SK-N-SH (cell line): Measurements from ENCODE around the genes CIAPIN1 and CDH8.

DNA sequence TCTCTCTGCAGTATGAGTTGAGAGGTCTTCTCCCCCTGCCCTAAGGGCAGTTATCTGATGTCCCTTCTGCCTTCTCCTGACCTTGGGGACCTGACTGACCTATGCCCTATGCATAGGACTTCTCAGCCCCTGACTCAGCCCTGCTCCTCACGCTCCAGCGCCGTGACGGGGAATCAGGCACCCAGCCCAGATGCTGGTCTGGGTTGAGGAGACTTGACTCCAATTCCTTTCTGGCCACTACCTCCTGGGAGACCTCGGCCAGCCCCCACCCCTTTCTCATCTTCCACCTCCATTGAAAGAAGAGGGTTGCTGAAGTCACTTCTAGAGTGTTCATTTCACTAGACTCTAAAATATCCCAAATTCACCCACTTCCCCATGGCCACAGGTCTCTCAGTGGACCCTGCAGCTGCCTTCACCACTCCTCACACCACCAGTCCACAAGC lies 45.6 kb downstream of the CPNE2 start:
- RRBS: no CpG with 5 or more reads among the region's 5 CpGs
CAGE:
- cytosol, long polyA plus RNA: no peak
- long polyA plus RNA: no peak
- nucleus, long polyA plus RNA: no peak

DNA sequence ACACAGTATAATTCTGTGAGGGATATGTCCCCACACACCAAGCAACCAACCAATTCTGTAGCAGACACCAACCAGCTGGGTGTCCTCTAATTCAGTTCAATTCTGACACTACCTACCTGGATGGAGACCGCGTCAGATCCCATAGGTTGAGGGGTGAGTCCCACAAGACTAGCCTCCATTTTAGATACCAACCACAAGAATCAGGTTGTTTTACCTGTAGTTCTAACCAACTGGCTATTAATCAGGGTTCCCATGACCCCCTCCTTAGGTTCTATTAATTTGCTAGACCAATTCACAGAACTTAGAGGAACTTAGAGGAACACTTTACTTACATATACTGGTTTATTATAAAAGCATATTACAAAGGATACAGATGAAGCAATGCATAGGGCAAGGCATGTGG lies 4.4 kb downstream of the PSME3IP1 start:
- RRBS: no CpG with 5 or more reads among the region's 2 CpGs
CAGE:
- cytosol, long polyA plus RNA: no peak
- long polyA plus RNA: no peak
- nucleus, long polyA plus RNA: no peak

DNA sequence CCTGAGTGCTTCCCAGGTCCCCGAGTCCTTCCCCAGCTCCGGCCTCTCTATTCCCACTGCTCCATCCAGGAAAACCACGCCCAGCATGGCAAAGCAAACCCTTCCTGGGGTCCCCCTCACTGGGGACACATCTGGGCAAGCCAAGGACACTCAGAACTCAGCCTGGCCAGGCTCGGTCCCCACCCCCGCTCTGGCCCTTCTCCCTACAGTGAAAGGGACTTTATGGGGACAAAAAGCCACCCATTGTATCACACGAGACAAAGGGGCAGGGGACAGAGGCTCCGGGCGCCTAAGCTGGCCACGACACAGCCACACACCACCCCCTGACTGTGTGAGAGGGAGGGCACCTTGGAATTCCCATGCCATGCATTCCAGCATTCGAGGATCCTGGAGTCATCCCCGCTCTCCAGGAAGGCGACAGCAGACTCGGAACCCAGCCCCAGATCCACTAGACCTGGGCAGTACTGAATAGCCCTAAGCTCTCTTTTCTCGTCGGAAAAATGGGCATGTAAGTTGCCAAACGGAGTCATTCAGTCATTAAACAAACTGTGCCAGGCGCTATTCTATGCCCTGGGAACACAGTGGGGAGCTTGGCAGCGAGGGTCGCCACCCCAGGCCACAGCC lies 14.0 kb downstream of the PLLP start:
- RRBS: no CpG with 5 or more reads among the region's 19 CpGs
CAGE:
- cytosol, long polyA plus RNA: no peak
- long polyA plus RNA: no peak
- nucleus, long polyA plus RNA: no peak

- RRBS: no CpG with 5 or more reads among the region's 5 CpGs
CAGE:
- cytosol, long polyA plus RNA: no peak
- long polyA plus RNA: no peak
- nucleus, long polyA plus RNA: no peak
These were observed 19.7 kb upstream of the PLLP start for GRCh38 chr16:57304011-57304656.

- RRBS: no CpG with 5 or more reads among the region's 3 CpGs
CAGE:
- cytosol, long polyA plus RNA: no peak
- long polyA plus RNA: no peak
- nucleus, long polyA plus RNA: no peak
These were observed 13.2 kb downstream of the CIAPIN1 start for GRCh38 chr16:57433786-57434573.

DNA sequence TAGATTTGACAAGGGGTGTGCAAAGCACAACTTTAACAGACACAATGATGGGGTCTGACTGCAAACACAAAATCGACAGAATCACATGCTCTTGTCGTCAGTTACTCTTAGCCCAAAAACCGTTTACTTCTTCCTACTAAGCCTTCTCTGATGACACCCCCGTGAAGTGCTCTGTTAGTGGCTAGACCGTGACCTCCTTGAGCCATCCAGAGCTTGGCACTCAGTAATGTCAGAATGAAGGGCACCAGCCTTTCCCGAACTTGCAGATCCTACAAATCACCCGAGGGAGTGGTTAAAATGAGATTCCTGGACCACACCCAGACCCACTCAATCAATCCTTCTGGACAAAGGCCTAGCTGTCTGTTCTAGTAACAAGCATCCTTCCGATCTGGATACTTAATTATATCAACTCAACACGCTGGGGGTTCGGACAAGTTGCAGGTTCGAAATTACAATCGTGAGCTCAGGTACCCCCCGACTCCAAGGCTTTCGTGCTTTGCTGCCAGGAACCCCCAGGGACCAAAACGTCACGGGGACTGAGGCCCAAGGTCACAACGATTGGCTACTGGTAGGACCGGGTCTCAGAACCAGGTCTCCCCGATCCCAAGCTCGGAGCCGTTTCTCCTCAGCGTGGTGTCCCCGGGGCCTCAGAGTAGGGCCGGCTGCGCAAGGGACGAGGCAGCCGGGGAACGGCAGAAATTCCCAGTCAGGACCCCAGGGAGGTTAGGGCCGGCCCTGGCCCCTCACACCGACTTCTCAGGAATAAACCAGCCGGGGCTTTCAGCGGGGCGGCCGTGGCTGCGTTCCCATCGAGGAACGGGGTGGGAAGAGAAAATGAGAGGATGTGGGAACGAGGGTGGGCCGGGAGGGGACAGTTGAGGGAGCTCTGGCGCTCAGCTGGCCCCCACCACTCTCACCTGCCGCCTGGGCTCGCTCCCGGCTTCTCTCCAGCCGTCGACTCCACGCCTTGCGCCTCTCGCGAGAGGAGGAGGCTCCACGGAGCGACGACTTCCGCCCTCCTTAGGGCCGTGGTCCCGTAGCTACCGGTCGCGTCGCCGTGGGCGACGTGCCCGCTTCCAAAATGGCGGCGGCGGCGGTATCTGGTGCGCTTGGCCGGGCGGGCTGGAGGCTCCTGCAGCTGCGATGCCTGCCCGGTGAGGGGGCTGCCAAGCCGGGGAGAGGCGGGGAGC lies at the start of gene CIAPIN1:
CIAPIN1 (minus strand) TSS at position 961 of the 1,190 bp plus-strand sequence.
- RRBS: 1% methylated on average over 44 of the region's 74 CpGs
CAGE:
- cytosol, long polyA plus RNA: start-site peak on the minus strand centred at position 958 of the sequence, 45 bp wide, 5,971 and 5,769 reads in 2 replicates; start-site peak on the plus strand centred at position 1,097 of the sequence, 57 bp wide, 173 and 166 reads in 2 replicates
- long polyA plus RNA: start-site peak on the minus strand centred at position 958 of the sequence, 45 bp wide, 6,764 and 6,482 reads in 2 replicates; start-site peak on the plus strand centred at position 1,070 of the sequence, 30 bp wide, 123 and 679 reads in 2 replicates
- nucleus, long polyA plus RNA: start-site peak on the minus strand centred at position 958 of the sequence, 45 bp wide, 5,910 and 4,511 reads in 2 replicates; start-site peak on the plus strand centred at position 1,054 of the sequence, 61 bp wide, 135 and 126 reads in 2 replicates

DNA sequence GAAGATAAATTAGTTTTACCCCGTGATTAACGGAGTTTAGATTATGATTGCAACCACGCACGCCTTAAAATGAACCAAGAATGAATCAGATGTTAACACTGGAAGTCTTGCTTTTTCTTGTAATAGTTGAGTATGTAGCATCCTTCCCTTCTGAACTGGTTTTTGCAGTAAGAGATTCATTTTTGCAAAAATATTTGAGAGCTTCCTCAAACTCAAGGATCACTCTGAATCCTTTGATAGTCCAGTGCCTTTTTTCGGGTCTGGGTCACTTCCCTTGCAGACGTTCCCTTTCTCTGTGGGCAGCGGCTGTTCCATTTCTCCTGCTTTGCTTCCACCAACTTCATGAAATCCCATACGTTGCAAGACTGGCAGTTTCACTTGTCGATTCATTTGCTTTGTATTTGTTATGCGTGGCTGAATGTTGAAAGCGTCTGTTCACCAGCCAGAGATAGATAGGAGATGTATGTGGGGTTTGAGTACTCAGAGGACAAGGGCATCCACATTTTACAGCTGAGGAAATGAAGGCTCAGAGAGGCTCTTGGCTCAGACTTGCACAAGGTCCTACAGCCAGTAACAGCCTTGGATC lies 1.1 kb upstream of the CCDC102A start:
- RRBS: no CpG with 5 or more reads among the region's 11 CpGs
CAGE:
- cytosol, long polyA plus RNA: no peak
- long polyA plus RNA: no peak
- nucleus, long polyA plus RNA: no peak

GRCh38 chr16:57636981-57637359 lies 8.5 kb downstream of the ADGRG1 start:
- RRBS: no CpG with 5 or more reads among the region's 7 CpGs
CAGE:
- cytosol, long polyA plus RNA: no peak
- long polyA plus RNA: no peak
- nucleus, long polyA plus RNA: no peak

- RRBS: no CpG with 5 or more reads among the region's 20 CpGs
CAGE:
- cytosol, long polyA plus RNA: no peak
- long polyA plus RNA: no peak
- nucleus, long polyA plus RNA: no peak
These were observed 1.1 kb downstream of the KATNB1 start for GRCh38 chr16:57736459-57737204.

DNA sequence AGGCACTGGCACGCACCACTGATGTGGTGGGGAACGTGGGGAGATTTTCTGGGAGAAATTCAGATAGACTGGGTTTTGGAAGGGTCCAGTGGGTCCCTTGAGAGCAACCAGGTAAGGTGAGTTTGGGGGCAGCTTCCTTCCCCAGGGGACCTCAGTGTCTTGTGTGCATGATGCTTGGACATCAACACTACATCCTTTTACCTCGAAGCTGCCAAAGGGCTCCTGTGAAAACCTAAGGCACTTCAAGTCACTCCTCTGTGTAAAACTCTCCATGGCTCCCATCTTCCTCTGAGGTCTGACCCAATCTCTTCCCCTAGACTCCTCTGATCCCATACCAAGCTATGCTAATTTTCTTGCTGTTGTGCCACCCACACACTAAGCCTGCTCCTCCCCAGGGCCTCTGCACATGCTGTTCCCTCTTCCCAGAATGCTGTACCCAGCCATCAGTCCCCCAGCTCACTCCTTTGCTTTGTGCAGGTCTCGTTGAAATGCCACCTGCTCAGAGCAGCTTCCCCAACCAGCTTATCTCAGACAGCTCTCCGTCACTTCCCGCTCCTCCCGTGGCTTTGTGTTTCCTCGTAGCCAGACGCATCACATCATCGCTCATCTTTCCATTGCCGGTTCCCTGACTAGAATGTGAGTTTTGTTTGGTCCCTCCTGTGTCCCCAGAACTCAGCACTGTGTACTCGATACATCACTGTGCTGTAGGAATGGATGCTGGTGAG lies 78.4 kb downstream of the CNGB1 start:
- RRBS: no CpG with 5 or more reads among the region's 12 CpGs
CAGE:
- cytosol, long polyA plus RNA: no peak
- long polyA plus RNA: no peak
- nucleus, long polyA plus RNA: no peak

GRCh38 chr16:58032508-58033535 lies 7.3 kb downstream of the MMP15 start:
- RRBS: no CpG with 5 or more reads among the region's 20 CpGs
CAGE:
- cytosol, long polyA plus RNA: no peak
- long polyA plus RNA: no peak
- nucleus, long polyA plus RNA: no peak

DNA sequence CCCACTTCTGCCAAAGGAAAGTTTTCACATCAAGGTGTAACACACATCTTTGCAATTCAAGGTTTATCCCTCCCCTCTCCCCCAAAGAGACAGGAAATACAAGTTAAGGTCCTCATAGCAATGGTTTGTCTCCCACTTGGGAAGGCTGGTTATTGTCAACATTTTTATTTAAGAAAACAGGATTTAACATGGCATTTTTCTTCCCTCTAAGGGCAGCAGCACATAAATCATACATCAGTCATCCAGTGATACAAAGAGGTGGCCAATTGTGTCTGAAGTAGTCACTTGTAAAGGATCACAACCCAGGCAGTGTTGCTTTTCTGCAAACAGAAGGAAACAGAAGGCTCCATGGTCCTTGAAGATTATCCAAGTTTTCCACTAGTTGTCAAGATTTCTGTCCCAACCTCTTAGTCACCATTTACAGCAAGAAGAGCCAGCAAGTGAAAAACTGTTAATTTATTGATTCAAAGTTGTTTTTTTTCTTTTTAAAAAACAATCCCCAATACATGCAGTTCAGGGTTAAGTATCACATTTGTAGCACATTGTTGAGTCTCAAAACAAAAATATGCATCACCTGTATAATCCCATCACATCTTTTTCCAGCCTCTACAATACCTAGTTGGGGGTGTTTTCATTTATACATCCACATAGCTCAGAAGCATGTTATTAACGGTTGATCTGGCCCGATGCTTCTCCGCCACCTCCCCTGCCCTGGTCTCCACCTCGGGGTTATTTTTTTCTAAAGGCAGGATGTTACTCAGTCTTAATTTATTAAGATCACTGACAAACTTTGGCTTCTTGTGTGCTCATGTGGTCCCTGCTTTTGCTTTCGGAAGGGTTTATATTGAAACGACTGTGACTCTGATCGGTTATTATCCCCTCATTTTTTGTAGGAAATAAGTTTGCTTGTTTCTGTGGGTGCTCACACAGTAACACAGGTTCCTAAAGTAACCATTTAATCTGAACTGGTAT lies 30.5 kb upstream of the CFAP20 start:
- RRBS: no CpG with 5 or more reads among the region's 7 CpGs
CAGE:
- cytosol, long polyA plus RNA: no peak
- long polyA plus RNA: no peak
- nucleus, long polyA plus RNA: no peak

DNA sequence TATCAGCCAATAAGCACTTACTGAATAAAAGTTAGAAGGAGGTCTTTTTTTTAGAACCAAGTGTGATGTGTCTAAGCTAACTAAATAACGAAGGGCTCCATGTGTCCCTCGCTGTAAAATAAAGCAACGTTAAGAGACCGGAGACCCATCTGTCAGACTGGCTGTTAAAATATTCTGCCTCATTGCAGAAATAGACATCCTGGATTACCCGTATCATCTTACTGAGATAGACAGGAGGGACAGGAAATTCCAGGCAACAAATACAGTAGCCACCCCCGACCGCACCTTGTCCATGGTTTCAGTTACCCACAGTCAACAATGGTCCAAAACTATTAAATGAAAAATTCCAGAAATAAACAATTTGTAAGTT lies 23.4 kb upstream of the PRSS54 start:
- RRBS: no CpG with 5 or more reads among the region's 7 CpGs
CAGE:
- cytosol, long polyA plus RNA: no peak
- long polyA plus RNA: no peak
- nucleus, long polyA plus RNA: no peak

DNA sequence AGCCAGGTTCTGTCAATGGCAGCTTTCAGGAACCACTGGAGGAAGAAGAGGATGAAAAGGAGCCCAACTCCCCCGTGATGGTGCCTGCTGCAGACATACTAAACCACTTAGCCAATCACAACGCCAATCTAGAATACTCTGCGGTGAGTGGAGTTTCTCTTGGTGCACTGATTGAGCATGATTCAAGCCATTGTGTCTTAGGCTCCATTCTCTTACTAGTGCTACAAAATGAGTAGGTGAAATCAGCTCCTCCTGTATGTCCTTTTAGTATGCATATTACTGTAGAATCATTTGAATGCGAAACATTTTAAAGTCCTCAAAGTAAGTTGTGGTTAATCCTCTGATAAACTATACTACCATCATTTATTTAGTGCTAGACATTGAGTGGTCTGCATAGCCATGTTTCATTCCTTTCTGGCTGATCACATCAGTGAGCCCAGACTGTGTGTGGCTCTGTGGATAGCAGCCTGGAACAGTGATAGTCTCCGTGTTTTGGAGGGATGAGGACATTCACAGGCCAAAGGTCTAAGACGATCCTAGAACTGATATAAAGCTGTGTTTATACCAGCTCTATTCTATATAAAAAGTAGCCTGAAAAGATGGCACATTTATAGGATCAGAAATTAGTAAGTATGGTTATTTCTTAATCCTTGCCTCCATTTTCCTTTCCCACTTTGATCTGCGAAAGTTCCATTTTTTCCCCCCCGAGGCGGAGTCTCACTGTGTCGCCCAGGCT lies 1.6 kb downstream of the SETD6 start:
- RRBS: no CpG with 5 or more reads among the region's 10 CpGs
CAGE:
- cytosol, long polyA plus RNA: no peak
- long polyA plus RNA: no peak
- nucleus, long polyA plus RNA: no peak

GRCh38 chr16:58582623-58583460 lies 46.8 kb downstream of the CNOT1 start:
- RRBS: no CpG with 5 or more reads among the region's 11 CpGs
CAGE:
- cytosol, long polyA plus RNA: no peak
- long polyA plus RNA: no peak
- nucleus, long polyA plus RNA: no peak

GRCh38 chr16:58730768-58731080 lies 3.4 kb downstream of the GOT2 start:
- RRBS: no CpG with 5 or more reads among the region's 3 CpGs
CAGE:
- cytosol, long polyA plus RNA: no peak
- long polyA plus RNA: no peak
- nucleus, long polyA plus RNA: no peak

DNA sequence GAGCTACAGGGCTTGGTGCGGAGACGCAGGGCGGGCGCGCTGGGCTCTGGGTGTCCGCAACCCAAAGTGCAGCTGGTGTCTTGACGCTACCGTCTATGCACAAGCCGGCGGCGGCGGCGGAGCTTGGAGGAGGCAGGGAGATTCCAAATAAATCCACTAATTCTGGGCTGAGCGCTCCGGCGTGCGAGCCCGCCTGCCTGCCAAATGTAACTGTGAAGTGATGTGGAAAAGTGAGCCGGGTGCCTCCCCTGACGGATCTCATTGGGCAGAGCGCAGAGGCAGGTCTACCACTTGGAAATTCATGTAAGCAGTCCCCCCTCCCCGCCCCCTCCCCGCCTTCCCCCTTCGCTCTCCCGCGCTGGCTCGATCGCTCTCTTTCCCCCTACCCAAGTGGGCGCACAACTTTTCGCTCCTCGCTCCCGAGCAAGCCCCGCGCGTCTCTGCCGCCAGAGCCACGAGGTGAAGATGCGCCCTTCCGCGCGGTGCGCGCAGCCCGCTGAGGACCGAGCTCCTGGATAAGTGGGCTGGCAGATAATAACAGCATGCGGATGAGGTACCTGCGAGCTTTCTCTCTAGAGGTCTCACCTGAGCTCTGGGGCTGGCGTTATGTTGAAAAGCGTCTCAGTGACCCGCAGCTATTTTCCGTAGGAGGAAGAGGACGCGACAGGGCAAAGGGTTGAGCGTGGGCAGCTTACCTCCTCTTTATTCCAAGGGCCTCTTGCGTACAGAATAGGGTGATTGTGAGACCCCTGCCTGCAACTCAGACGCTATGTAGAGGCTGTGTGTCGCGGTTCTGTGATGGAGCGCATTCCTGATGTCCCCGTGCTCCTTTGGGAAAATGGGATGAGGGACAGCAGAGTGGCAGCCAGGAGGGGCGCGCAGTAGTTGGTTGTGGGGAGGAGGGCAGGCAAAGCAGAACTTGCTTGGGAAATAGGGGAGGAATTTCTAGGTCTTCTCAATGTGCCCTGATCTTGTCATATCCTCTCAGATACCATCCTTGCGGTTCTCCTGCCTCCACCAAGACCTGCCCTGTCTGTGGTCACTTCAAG lies at the start of gene CDH8:
CDH8 (minus strand) TSS at position 214 of the 1,049 bp plus-strand sequence.
- RRBS: 3% methylated on average over 11 of the region's 63 CpGs
CAGE:
- cytosol, long polyA plus RNA: no peak
- long polyA plus RNA: no peak
- nucleus, long polyA plus RNA: no peak

GRCh38 chr16:64217064-64217487 lies 904.8 kb downstream of the CDH11 start:
- RRBS: no CpG with 5 or more reads among the region's 3 CpGs
CAGE:
- cytosol, long polyA plus RNA: no peak
- long polyA plus RNA: no peak
- nucleus, long polyA plus RNA: no peak

- RRBS: no CpG with 5 or more reads among the region's 4 CpGs
CAGE:
- cytosol, long polyA plus RNA: no peak
- long polyA plus RNA: no peak
- nucleus, long polyA plus RNA: no peak
These were observed 129.0 kb downstream of the CDH11 start for GRCh38 chr16:64992867-64993293.

- RRBS: 2% methylated on average over 25 of the region's 51 CpGs
CAGE:
- cytosol, long polyA plus RNA: no peak
- long polyA plus RNA: no peak
- nucleus, long polyA plus RNA: no peak
These were observed 975 bp upstream of the CDH11 start for GRCh38 chr16:65122662-65123413.